ENCODE measurements around the genes ADAM11, ACBD4 and MAP3K14.

GRCh38 chr17:44758667-44759129, at the start of gene ADAM11:
Gene ADAM11, plus strand, starts transcription at chr17:44758988.
- PRO-cap = no peak

GRCh38 chr17:44795774-44796752, 34.0 kb downstream of the GJC1 start:
- PRO-cap = no peak

DNA sequence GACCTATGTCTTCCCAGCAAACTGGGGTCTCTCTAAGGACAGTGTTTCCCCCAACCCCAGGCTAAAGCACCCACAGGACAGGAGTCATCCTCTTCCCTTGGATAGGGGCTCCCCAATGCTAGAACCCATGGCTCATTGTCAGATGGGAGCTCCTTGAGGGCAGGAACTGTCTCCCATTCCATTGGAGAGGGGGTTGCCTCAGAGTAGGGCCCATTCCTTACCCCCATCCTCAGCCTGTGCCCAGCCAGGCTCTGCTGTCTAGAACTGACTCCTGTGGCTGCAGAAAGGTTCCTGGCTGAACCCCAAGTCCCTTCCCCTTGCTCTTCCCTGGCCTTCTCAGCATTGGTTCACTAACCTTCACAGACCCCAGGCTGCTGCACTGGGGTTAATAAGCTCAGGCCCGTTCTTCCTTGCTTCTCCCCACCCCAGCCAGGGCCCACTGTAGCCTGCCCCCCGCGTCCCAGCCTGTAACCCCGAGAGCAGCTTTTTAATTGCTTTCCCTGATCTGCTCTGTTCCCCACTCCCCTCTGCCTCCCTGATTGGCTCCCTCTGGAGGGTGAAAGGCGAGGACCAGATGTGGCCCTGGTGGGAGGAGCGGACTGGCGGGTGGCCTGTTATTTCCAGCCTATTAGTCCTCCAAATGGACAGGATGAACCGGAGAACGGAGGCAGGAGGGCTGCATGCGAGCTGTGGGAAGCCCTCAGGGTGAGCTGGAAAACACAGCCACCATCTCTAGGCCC, 5.9 kb upstream of the GFAP start:
- PRO-cap = no peak

- PRO-cap = no peak
These were observed 14.7 kb downstream of the KIF18B start for GRCh38 chr17:44932568-44933518.

- PRO-cap = no peak
These were observed 847 bp upstream of the DCAKD start for GRCh38 chr17:45052291-45052666.

DNA sequence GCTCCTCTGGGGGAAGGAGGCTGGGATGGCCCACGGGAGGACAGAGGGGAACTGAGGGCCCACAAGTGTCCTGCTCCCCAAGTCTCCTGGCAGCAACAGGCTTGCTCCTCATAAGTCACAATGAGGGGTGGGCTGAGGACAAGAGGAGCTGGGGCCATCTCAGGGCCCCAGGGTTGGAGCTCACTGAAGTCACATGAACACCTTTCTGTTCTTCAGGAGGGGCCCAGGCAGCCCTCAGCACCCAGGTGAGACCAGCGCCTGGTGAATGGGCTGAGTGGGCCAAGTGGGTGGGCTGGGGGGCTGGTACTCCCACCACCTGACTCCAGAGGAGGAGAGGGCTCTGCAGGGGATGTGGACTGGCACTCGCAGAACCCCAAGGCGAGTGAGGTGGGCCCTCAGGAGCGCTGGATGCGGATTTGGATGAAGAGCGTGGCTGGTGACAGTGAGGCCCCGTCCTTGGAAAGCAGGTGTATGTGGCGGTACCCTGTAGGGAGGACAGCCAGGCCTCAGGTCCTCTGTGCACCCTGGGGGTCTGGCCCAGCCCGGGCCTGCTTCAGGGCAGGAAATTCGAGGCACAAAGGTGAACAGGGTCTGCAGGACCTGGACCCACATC, 20.0 kb downstream of the PLCD3 start:
- PRO-cap = no peak

- PRO-cap = unidirectional peak, plus-strand start at chr17:45135690
These were observed at the start of gene ACBD4 for GRCh38 chr17:45135181-45135972. Gene ACBD4, plus strand, starts transcription at chr17:45135687.

DNA sequence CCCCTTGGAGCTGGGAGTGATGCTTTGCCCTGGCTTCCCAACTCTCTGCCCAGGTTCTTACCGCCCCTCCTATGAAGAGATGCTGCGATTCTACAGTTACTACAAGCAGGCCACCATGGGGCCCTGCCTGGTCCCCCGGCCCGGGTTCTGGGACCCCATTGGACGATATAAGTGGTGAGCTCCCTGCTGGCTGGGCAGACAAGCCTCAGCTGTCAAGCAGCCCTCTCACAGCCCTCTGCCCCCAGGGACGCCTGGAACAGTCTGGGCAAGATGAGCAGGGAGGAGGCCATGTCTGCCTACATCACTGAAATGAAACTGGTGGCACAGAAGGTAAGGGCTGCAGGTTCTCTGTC, 936 bp downstream of the ACBD4 start:
- PRO-cap = no peak

GRCh38 chr17:45137608-45138351, 2.3 kb downstream of the ACBD4 start:
- PRO-cap = no peak

- PRO-cap = no peak
These were observed 7.7 kb downstream of the HEXIM2 start for GRCh38 chr17:45169280-45169883.

DNA sequence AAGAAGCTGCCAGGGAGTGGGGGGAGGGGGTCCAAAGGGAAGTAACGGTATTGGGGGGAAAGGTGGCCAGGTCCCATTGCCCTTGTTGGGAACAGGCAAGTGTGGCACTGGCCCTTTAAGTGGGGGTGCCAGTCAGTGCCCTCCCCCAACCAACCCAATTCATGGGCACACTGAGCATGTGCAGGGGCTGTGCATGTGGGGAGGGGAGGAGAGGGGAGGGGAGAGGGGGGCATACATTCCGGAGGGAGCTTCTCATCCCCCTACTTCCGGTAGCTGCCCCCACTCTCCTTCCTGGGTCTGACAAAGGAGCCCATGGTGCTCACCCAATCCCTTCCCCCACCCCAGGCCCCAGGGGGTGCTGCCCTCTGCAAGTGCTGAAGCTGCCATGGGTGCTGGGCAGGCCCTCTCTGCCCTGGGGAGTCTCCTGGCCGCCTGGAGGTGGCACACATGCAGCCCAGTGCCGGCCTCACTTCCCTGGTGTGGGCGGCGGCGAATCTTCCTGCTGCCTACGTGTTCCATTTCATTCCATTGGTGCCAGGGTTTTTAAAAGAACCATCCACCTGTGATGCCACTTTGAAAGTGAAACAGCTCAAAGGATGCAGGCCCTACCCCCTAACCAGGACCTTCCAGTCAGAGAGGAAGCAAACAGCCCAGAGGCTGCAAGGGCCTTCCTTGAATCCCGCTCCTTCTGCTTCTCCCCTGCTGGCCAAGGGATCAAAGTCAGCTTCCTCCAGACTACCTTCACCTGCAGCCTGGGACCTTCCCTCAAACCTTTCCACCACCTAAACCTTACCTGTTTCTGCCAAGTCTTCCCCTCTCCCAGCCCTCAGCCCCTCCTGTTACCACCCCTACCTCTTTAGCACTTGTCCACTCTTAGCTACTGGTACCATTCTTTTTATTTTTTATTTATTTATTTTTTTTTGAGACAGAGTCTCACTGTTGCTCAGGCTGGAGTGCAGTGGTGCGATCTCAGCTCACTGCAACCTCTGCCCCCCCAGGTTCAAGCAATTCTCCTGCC, 11.2 kb downstream of the HEXIM2 start:
- PRO-cap = bidirectional peak, plus-strand start at position 282 of the sequence, minus-strand start at position 90 of the sequence; bidirectional peak, plus-strand start at position 469 of the sequence, minus-strand start at position 481 of the sequence; bidirectional peak, plus-strand start at position 629 of the sequence, minus-strand start at position 581 of the sequence

DNA sequence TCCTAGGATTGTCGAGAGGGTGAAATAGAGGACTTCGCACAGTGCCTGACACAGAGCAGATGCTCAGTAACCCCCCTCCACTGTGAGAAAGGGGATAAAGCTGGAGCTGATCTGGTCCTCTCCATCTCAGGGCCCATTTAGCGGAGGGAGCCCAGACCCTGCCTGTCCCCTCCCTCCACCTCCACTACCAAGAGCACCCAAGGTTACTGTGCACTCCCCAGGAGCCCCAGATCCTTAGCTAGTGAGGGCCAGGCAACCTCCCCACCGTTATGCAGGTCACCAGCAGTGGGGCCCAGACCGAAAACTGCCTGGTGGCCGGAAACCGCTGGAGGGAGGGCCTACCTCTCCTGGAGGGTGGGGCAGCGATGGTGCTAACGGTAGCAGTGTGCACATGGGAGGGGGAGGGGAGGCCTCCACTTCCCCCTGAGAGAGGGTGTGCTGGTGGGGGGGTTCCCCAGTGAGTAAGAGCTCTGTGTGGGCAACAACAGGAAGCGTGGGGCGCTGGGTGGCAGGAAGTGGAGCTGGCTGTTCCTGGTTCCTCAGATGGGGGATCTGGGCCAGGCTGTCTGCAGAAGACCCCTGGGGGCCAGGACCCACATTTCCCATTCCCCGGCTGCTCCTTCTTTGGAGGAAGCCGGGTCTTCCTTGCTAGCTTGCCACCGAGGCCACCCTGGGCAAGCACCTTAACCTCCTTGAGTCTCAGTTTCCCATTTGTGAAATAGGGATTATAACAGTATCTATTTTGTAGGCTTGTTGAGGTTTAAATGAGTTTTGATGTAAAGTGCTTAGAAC, 4.4 kb downstream of the FMNL1 start:
- PRO-cap = bidirectional peak, plus-strand start at position 542 of the sequence, minus-strand start at position 306 of the sequence

DNA sequence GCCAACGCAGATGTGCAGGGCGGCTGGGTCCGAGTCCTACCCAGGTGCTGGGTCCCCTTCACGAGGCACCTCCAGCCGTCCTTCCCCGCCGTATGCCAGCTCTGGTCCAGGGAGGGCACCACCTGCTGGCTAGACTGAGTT, 9.9 kb downstream of the FMNL1 start:
- PRO-cap = unidirectional peak, minus-strand start at position 94 of the sequence

DNA sequence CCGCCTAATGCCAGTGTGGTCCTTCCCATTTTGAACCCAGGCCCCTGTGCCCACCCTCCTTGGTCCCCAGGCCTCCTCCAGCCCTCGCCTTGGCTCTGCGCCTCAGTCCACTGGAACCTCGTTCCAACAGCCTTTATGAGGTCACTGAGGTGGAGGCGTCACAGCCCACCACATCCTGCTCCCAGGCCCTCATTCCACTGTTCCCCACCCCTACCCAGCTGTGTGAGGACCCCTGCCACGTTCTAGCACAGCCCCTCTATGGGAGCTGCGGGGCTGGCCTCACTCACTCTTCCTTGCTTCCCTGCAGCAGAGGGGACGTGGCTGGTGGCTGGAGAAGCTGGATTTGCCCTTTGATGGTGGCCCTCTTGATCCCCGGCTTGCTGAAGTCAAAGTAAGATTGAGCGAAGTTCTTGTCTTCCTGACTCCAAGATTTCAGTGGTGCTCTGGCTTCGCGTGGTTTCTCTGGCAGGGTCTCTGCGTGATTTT, 7.0 kb downstream of the SPATA32 start:
- PRO-cap = no peak

DNA sequence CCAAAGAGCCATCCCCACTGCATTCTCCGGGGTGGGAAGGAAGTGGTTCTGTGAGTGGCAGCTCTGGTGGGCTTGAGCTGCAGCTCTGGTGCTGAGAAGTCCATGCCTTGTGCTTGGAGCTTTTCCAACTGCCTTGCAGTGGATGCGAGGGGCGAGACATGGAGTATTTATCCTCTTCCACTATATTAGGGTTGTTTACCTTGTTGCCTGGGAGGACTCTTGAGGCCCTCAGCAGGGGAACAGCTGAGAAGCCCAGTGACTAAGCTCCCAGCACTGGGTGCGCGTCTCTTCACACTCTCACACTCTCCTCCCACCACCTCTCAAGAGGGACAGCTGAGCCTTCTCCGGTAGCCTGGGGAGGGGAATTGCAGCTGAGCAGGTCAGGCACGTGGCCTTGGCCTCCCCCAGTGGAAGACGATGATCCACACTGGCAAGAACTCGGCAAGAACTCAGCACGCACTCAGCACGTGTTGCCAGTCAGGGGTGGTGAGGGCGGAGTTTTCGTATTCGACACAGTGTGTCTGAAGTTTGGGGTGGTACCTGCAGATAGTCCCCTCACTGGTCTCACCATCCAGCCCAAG, 21.1 kb upstream of the SPATA32 start:
- PRO-cap = no peak

DNA sequence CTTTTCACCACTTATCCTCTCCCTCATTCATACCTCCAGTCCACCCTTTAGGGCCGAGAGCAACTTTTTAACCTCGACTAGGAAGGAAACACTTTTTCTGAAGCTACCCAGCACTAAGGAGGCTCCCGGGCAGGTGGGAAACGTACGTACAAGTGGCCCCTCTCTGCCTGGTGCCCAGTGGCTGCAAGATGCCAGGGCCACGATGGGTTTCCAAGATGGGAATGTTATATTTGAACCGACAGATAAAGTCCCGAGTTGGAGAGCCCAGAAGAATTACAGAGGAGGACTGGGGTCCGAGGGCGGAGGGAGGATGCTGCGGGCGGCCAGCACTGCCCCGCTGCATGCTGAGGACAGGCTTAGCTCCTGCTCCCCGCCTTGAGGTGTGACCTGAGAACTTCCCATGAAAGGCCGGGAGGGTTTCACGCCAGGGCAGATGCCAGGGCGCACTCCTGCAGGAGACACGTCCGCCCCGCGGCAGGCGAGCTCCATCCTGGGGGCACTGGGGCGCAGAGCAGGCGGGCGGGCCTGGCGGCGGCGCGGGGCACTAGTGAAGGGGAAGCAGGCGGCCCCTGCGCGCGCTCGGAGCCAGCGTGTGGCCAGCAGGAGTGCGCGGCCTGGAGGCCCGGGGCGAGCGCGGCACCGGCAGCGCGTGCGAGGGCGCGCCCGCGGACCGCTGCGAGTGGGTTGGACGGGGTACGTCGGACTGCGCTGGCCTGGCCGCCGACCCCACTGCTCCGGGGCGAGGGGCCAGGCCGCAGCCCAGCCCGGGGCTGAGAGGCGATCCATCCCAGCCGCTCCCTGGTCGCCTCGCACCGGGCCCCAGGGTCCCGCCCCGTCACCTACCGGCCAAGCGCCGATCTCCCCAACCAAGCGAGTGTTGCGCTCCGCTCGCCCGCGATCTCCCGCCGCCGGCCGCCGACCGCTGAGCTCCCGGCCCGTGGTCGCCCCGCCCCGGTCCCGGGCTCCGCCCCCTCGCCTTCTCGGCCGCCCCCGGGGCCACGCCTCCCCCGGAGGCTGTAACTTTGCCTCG, at the start of gene MAP3K14:
Gene MAP3K14 (minus strand): TSS at position 904 of the 1,030 bp plus-strand sequence.
- PRO-cap = unidirectional peak, plus-strand start at position 432 of the sequence; bidirectional peak, plus-strand start at position 666 of the sequence, minus-strand start at position 492 of the sequence; bidirectional peak, plus-strand start outside the sequence, minus-strand start at position 924 of the sequence

DNA sequence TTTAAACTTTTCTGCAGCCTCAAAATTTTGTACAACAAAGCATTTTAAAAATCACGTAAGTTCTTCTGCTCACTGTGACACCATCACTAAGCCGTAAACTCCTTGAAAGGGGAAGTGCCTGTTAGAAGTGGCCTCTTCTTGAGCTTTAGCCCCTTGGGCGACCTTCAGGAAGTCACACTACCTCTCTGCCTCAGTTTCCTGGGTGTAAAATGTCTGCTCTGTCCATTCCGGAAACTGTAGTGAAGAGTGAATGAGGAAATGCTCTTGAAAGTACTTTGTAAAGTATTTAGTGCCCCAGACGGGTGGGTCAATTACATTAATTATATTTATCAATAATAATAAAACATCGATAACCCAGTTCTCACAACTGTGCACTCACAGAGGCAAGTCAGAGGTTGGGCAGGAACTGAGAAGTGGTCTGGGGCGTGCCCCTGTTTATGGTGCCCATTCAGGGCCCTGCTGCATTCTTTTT, 26.4 kb downstream of the ARHGAP27 start:
- PRO-cap = no peak

DNA sequence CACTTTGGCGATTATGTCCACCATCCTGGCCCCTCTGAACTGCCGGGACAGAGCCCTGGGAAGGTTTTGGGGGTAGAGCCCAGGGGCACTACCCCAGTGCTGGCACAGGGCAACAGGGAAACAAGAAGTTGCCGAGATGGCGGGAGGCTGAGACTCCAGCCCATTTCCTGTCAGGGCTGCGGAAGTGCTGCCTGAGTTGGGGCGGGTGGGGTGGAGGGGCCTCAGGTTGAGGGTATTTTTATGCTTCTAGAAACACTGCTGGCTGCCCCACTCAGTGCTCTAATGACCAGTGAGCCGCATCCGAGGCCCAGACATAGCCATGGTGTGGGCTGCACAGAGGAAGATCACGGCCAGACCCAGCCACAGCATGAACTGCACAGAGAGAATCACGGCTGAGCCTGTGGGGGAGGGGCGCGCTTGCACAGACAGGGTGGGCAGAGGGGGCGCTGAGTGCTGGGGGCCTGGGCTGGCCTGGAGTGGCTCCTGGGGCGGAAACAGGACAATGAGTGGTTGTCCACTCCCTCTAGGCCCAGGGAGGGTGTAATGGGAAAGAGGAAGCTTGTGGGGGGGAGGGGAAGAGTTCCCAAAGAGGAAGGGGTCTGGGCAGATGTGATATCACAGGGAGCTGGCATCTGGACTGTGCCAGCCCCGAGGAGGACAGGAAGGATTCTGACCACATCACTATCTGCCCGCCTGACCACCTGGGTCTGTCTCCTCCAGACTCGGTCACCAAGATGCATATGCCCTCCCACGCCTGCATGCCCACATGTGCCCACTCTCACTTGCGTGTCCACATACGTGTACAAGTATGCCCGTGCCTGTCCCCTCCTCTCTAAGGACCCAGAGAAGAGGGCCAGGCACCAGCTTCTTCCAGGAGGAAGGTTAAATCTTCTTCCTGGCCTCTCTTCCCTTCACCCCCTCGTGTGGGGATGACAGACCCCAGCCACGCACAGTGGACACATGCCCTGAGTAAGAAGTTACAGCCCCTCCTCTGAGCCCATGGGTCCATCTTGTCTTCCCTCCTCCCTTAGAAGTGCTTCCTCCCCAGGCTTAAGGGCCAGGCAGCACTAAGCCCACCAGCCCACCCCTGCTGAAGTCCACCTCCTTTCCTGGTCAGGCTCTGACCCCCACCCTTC, 22.0 kb downstream of the ARHGAP27 start:
- PRO-cap = bidirectional peak, plus-strand start at position 173 of the sequence, minus-strand start at position 122 of the sequence

DNA sequence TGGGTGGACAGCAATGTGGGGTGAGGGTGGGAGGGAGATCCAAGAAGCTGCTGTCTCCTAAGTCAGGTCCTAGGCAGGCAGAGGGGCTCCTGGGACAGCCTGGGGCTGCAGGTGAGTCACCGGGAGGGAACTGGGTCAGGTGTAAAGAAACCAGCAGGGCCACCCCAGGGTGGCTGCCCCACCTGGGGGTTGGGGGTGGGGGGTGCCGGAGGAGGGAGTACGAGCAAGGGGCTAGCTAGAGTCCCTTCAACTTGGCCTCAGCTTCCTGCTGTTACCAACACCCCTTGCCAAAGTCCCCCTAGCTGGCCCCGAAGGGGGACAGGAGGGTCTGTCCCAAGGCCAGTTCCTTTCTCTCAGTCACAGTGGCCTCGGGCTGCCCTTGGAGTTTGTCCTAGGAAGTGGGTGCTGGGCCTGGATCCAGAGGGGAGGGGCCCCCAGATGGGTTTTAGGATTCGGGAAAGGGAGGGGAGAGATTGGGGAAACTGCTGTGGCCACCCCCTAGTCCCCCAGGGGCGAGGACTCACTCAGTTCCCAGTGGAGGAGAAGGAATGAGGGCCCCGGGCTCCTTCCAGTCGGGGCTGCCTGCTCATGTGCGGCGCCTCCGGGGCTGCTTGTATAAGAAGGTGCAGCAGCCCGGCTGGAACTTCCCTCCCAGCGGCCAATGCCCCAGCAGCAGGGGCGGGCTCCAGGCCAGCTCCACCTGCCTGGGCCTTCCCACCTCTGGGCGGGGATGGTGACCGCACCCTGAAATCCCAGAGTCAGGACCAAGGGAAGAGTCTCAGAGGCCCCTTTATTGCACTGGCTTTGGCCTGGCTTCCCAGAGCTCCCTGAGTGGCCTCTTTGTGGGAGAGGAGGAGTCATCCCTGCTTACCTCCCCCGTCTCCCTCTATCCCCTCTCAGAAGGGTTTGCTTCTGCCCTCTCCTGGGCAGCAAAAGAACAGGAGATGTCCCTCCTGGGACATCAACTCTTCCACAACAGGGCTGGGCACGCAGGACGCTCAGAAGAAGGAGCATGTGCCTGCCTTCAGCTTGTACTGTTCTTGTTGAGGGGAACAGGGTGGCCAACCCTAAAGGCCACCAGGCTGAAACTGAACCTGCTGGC, 7.3 kb downstream of the ARHGAP27 start:
- PRO-cap = bidirectional peak, plus-strand start at position 788 of the sequence, minus-strand start at position 590 of the sequence

DNA sequence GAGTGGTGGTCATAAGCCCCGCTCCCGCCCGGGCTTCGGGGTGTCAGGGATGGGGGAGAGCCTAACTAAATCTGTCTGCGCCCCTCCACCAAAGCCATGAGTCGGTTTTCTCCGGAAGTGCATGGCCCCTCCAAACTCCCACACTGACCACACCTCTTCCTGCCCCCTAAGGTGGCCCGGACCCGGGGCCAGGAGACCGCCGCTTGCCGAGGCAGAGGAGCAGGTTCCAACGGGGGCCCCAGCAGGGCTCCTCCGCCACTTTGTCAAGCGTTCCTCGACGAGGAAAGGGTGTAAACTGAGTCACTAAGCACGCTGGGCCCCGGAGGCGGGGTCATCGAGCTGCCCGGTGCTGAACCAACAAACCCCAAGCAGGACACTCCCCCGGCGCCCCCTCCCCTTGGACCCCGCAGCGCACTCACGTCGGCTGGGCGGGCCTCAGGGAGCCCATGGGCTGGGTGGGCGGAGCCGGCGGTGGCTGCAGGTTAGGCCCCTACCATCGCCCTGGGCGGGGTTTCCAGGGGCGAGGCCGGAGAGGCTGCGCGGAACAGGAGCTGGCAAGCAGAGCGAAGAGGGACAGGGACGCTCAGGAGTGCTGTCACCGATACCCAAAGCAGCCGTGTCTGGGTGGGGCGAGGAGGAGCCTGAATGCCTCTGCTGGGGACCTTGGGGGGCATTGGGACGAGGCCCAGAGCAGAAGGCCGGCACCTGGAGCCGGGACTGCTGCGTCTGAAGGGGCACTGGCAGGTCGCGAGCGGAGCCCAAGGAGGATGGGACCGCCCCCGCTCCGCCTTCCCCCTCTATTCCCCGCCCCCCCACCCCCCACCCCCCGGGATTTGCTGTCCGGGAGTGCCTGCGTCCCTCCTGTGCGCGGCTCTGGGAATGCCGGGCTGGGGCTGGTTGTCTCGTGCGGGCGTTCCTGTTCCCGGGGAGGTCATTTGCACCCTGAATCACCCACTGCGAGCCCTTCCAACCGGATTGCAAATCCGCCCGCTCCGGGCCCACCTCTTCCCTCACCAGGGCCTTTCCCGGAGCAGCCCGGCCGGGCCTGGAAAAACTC, 1.1 kb downstream of the ARHGAP27 start:
- PRO-cap = bidirectional peak, plus-strand start at position 561 of the sequence, minus-strand start at position 448 of the sequence; bidirectional peak, plus-strand start at position 829 of the sequence, minus-strand start at position 728 of the sequence

Measured in bronchus (tissue), 1 donor.